Vein endothelial cell (primary cell): ENCODE results near the genes RIF1 and KCNJ3.

- CAGE, long polyA plus RNA = no peak
Measured at GRCh38 chr2:150630430-150631108, 143.1 kb upstream of the RND3 start.

- CAGE, long polyA plus RNA = no peak
Measured at GRCh38 chr2:151264037-151264642, 2.5 kb upstream of the RBM43 start.

DNA sequence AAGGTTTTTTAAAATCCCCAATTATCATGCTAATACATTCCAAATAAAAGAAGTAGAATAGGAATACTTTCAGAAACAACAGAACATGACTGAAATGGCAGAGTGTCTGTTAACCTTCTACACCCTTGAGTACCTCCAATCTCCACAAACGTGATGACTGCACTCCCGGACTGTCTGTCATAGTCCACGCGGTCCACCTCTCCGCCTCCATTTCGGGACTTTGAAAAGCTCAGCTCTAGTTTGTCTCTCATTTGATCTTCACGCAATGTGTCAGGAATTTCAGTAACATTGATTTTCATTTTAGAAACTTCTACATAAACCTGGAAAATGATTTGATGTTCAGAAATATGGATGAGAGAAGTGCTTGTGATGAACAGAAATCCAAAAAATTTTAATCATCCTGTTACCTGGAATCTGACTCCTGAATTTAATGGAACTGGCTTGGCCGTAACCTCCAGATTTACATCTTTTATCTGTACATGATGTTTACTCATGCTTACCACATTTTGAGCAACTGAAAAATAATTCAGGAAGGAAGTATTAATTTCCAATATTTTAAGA lies 13.8 kb upstream of the RBM43 start:
- CAGE, long polyA plus RNA = no peak

GRCh38 chr2:151290068-151290598 lies 665 bp upstream of the NMI start:
- CAGE, long polyA plus RNA = no peak

DNA sequence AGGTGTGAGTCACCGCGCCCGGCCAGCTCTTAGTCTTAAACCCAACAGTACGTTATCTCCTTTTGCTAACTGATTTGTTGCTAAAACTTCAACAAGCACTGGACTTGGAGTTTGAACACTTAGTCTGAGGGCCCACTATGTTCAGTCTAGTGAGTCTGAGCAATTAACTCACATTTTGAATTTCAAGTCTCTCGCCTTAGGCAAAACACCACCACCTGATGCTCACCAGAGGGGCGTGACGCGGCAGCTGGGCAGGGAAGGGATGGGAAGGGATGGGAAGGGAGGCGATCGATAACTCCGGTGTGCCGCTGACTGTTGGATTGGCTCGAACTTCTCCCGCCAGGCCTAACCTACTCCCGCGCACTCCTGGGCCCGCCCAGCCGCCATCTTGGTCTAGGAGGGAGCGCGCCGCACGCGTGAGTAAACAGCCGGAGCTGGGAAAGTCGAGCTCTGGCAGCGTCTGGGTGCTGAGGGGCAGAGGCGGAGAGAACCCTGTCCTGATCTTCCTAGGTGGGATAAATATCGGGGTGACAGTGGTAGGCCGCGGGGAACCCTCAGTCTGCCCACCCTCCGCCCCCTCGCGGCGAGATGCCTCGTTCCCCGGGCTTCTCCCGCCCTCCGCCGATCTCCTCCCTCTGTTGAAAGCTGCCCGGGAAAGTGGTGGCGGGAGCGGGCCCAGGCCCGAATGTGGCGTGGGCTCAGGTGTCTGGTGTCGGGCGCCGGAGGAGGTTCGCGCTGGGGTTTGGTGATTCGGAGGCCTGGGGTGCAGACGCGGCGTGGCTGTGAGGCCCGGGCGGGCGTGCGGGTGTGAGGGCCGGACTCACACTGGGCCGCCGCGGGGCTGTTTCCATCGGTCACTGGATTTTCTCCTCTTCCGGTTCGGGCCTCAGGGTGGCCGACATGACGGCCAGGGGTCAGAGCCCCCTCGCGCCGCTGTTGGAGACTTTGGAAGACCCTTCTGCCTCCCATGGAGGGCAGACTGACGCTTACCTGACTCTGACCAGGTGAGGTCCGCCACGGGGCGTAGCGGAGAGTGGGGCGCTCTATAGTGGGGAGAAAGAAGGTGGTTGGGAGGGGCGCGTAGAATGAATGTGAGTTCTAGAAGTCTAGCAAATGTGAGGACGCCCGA lies at the start of gene RIF1:
RIF1 (plus strand) TSS at position 379 of the 1,129 bp plus-strand sequence.
- CAGE, long polyA plus RNA = no peak

DNA sequence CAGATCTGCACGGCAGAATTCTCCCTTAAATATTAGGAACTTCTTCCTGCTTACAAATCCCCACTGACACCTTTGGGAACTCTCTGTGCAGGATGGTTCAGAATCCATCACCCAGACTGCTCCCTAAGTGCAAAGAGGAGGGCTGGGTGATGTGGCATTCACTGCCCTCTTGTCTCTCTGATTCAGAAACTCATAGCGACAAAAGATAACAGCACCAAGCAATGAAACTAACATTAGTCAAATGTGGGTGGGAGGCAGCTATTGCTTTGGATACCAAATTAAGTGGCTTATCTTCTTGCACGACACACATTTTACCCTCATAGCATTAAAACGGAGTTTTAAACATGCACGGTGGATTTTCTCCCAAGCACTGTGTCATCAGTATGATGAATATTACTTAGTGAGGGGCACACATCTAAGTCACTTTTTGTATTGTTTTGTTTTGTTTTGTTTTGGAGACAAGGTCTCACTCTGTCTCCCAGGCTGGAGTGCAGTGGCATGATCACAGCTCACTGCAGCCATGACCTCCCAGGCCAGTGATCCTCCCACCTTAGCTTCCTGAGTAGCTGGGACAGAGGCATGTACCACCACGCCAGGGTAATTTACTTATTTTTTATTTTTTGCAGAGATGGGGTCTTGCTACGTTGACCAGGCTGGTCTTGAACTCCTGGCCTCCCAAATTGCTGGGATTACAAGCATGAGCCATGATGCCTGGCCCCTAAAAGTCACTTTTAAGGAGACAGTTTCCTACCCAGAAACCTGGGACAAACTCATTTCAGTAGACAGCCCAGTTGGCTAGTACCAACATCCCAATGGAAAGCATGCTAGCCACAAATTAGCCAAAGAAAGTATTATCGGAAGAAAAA lies 41.0 kb upstream of the NEB start:
- CAGE, long polyA plus RNA = no peak

GRCh38 chr2:152038302-152039092 lies 60.3 kb downstream of the CACNB4 start:
- CAGE, long polyA plus RNA = no peak

- CAGE, long polyA plus RNA = no peak
Measured at GRCh38 chr2:152098274-152098577, 618 bp downstream of the CACNB4 start.

DNA sequence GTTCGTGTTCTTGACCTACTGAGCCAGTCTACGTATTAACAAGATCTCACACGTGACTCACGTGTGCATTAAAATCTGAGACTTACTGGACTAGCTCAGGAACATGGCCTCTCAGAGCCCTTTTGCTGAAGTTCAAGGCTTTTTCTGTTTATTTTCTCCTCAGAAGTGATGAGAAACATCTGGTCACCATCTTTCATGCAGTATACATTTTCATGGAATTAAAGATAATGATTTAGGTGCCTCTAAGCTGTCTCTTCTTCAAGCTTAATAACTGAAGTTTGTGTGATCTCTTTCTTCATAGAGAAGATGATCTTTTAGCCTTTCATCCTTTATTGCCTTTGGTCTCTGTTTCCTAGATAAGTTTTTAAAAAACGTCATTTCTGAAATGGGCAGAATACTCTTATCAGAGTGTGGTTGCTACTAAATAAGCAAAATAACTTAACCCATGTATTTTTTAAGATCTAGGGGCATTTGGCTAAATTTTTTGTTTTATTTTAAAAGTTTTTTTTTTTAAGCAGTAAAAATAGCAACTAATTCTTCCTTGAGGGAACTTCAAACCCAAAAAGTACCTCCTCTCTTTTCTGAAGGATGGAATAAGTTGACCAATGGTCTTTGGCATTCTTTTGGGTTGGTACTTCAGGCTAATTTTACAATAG lies 33.1 kb downstream of the FMNL2 start:
- CAGE, long polyA plus RNA = no peak

DNA sequence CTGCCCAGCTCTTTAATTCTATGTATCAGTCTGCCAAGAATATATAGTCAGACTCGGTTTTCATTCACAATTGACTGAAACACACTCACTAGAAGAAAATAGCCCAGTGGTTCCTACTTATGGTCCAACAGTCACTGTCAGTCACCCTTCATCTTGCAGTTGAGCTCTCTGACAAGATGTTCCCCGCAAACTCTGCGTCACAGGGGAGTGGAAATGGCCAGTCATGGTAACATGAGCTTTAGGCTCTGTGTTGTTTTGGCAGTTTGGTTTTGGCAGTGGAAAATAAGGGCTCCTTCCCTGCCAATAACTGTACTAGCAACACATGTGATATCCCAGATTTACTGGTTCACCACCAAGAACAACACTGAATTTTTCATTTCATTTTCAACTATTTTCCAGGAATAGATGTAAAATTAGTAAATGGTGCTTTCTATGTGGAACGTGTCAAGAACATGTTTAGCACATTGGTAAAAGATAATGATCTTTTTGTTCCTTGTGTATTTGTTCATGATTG lies 122.4 kb downstream of the PRPF40A start:
- CAGE, long polyA plus RNA = no peak

- CAGE, long polyA plus RNA = no peak
Measured at GRCh38 chr2:152628042-152628891, 89.0 kb downstream of the PRPF40A start.

GRCh38 chr2:152673361-152673903 lies 43.8 kb downstream of the PRPF40A start:
- CAGE, long polyA plus RNA = no peak

DNA sequence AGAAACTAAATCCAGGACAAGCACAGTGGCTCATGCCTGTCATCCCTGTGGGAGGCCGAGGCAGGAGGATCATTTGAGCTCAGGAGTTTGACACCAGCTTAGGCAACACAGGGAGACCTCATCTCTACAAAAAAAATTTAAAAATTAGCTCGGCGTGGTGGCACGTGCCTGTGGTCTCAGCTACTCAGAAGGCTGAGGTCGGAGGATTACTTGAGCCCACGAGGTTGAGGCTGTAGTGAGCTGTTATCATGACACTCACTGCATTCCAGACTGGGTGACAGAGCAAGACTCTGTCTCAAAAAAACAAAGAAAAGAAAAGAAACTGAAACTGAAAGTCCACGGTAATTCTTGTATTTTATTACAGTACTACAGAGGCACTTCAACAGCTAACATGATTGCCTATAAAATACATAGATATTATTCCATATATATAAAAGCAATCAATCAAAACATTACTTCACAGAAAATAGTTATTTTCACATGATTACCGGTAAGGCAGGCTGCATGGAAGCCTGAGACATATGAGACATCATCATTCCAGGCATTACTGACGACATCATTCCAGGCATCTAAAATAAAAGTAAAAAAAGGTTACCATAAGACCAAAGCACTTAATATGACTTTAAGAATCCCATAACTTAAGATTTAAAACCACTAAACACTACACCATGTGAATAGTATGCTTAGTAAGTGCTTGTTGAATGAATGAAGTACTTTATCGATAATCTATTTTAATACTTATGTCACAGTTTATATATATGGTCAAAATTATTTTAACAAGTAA lies 23.0 kb downstream of the PRPF40A start:
- CAGE, long polyA plus RNA = no peak

DNA sequence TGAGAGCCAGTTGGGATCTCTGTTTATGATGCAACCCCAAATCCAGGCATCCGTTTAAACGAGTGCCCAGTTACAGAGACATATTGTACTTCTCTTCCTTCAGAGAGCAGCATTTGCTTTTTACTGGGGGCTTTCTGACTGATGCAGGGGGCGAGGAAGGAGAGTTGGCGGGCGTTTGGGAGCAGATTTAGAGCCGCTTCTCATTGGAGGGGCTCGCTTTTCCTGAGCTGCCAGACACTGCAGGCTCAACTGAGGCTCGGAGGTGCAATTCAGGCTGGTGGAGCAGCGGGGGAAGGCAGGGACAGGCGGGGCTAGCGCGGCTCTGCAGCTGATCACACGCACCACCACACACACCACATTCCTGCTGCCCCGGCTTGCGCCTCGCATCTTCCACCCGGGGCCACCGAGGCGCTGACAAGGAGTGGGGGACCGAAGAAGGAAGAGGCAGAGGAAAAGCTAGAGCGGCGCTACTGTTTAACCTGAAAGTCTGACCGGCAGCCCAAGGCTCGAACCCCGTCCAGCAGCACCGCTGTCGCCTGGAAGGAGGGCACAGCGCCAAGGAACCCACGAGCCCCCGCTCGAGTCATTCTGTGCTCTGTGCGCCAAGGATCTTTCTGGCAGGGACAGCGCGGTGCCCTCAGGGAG lies 1.2 kb upstream of the KCNJ3 start:
- CAGE, long polyA plus RNA = no peak

DNA sequence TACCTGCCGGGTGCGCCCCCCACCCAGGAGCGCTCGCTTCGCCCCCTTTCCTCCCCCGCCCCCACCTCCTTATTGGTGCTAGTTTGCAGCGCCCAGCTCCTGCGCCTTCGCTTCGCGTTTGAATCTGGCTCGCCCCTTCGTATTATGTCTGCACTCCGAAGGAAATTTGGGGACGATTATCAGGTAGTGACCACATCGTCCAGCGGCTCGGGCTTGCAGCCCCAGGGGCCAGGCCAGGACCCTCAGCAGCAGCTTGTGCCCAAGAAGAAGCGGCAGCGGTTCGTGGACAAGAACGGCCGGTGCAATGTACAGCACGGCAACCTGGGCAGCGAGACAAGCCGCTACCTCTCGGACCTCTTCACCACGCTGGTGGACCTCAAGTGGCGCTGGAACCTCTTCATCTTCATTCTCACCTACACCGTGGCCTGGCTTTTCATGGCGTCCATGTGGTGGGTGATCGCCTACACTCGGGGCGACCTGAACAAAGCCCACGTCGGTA lies at the start of gene KCNJ3:
KCNJ3 (plus strand) TSS at position 64 of the 499 bp plus-strand sequence.
- CAGE, long polyA plus RNA = no peak

GRCh38 chr2:154699179-154699893 lies 841 bp downstream of the KCNJ3 start:
- CAGE, long polyA plus RNA = no peak

GRCh38 chr2:156323254-156323833 lies 9.2 kb downstream of the NR4A2 start:
- CAGE, long polyA plus RNA = no peak

DNA sequence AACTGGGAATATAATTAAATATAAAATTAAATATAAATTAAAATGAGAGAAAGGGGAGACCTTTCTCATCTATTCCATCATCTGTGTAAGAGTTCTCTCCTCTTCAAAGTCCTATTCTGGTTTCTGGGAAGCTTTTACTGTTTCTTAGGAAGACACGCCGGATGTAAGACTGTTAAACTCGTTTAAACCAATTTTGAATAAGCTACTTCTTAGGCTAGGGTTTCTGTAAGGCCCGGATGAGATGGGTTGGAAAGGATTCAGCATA lies 2.7 kb upstream of the NR4A2 start:
- CAGE, long polyA plus RNA = no peak

DNA sequence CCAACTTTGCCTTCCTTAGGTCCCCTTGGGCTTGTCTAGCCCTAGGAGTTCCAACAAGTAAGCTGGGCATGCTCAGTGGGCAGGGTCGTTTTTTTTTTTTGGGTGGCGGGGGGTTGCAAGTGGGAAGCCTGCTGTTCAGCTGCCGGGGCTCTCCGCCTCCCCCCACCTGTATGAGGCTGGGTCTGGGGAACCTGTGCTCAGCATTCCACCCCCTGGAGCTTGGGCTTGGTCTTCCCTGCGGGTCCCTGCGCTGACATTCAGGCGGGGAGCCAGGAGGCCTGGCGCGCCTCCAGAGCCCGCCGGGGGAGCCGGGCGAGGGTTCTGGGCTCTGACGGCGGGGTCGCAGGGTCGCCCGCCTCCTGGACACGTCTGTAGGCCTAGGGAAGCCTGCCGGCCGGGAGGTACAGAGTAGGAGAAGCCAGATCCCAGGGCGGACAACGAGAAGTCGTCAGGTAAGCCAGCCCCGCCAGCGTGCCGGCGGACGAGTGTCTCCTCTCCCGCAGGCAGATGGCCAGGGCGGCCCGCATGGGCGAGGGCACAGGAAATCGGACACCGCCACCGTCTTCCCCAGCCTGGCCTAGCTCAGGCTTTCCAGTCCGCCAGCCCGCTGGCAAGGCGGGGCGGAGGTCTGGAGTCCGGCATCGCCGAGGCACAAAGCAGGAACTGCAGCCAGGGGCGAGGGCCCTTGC lies 682 bp upstream of the GPD2 start:
- CAGE, long polyA plus RNA = no peak

DNA sequence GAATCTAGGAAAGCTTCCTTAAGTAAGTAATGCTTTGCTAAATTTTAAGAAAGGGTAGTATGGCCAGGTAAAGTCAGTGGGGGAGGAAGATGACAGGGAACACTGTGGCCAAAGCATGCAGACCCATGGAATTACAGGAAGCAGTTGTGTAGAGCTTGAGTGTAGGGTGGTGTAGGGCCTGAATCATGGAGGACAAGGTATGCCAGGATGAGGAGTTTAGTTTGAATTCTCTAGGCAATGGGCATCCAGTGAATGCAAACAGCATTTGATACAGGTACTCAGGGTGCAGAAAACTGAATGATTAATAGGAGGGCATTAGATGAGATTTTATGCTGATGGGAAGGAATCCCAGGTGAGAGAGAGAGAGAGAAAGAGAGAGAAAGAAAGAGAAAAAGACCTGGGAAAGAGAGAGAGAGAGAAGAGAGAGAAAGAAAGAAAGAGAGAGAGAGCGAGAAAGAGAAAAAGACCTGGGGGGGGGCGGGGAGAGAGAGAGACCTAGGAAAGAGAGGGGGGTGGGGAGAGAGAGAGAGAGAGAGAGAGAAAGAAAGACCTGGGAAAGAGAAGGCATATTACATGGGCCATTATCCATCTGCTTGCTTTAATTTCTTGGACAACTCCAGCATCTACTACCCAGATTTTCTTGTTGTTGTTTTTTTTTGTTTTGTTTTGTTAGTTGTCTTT lies 98.9 kb downstream of the GPD2 start:
- CAGE, long polyA plus RNA = no peak